ENCODE results near the genes HNRNPA0 and REEP2.

DNA sequence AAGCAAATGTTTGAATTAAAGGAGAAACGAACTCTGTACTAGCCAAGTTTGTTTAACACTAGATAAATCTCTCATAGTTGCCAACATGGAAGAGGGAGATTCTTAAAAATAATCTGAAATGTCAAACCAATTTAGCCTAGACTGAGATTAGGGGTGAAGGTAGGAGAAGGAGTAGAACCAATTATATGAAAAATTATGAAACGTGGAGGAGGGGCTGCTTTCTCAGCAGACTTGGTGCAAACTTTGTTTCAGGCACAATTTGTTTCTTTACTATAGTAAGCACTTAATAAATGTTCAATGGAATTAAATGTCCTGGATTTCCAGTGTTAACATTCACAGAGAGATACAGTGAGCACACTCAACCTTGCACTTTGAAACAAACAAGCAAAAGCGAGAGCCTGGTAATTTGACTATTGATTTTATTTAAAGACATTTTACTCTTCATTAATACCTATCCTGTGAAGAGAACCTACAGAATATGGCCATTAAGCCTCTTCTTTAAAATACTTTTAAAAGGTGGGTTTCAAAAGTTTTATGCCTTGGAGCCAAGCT, 992 bp downstream of the LECT2 start:
- PRO-cap = no peak

DNA sequence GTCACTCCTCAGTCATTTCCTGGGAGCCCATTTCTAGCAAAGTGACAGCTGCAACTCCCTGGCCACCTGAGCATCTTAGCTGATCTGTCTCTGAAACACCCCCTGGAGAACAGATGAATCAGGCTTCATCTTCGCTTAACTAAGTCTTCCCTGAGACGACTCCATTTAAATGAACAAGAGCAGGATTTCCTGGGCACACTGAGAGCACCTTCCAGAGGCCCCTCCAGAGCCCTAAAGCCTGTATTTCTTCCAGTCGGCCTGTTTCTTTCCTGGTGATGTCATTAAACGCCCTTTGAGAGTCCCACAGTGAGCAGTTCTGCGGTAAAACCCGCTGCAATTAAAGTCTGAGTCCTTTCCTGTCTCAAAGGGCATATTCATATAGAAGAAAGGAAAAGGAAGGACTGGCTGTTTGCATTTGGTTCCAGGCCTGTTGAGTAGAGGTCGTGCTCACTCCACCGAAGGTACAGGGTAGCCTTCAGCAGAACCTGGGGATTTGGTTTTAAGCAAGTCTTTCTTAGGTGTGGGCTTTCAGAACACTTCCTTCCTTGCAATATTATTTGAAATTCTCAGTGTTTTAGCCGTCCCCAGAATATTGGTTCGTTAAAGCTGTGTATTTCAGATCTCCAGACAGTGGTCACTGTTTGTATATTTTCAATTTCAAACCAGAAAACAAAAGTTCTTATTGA, 14.1 kb downstream of the TGFBI start:
- PRO-cap = no peak

DNA sequence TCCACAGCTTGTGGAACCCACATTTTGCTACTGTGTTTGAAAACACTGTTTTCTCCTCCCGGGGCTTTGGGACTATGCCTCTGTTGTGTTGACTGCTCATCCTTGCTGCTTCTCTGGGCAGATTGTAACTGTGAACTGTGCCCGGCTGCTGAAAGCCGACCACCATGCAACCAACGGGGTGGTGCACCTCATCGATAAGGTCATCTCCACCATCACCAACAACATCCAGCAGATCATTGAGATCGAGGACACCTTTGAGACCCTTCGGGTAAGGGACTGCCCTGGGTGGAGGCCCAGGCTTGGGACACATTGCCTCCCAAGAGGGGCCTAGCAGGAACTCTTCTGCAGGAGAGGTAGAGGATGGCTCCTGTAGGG, 18.4 kb downstream of the TGFBI start:
- PRO-cap = no peak

GRCh38 chr5:136181187-136181739, 11.7 kb downstream of the SMIM32 start:
- PRO-cap = no peak

DNA sequence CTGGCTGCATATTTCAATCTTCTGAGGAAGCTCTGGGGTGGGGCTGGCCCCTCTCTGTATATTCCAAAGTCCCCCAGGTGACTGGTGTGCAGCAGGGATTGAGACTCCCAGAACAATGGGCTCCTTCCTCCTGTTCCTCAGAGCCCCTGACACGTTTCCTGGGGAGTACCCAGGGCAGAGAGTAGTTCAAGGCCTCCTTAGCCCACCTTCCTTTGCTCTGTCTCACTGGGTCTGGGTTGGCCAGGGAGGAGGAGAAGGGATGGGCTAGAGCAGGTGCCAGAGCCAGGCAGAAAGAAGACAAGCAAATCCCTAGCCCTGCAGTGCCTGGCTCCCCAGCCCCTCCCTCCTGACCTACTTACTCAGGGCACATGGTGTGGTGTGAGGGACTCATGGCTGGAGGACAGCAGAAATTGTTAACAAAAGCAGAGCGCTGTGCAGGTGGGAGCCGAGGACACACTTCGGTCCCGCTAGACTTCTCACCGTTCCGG, 263.6 kb upstream of the TRPC7 start:
- PRO-cap = no peak

GRCh38 chr5:136979058-136979641, 520.0 kb downstream of the SPOCK1 start:
- PRO-cap = no peak

DNA sequence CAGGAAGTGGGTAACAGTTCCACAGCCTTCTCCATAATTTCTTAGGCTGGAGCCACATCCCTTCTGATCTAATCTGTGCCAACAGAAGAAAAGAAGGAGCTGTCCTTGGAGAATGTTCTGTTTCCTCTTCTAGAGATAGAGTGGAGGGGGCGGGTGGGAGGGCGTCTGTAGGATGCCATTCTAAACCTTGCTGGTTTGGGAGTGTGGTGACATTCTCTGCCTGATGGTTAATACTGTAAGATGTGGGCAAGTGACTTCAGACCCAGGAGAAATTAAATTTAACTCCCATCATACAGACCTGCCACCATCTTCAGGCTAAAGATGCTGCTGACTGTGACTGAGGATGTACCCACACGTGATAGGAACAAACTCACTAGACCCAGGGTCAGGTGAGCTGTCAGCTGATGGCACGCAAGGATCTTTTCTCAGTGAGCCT, 437.5 kb downstream of the SPOCK1 start:
- PRO-cap = unidirectional peak, plus-strand start at position 187 of the sequence

DNA sequence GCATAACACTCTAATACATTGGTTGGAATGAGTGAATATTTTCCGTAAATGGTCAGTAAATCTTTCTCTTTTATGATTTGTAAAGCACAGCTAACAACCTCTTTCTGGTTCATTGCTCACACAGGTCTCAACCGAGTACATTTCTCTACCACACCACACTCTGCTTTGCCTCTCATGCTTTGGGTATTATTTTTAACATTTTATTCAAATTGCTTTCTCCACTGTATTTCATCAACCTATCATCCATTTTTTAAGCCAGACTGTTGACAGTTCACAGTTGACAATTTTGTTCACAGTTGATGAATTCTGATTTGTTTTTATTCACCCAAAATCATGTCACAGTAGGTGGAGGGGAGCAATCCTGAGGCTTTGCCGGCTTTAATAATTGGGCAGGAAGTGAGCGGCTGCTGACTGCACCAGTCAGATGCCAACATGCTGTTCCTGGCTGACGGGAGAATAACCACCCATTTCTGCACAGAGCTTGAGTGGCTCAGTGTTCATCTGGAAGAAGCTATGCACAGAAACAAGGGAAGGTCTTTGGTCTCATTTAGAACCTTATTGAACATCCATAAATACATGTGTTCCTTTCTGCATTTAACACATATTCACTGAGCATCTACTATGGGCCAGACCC, 426.5 kb downstream of the SPOCK1 start:
- PRO-cap = no peak

- PRO-cap = no peak
Measured at GRCh38 chr5:137254650-137255271, 244.4 kb downstream of the SPOCK1 start.

DNA sequence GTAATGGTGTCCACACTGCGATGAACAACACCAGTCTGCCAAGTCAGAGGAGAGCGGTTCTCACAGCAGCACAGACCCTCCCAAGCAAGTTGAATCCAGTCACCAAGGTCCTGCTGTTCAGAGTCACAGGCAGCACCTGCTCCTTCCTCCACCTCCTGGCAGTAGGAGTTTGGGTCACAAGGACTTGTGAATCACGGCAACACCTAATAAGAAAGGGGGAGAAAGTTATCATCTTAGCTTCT, 114.0 kb downstream of the KLHL3 start:
- PRO-cap = no peak

GRCh38 chr5:137622166-137622729, 113.6 kb downstream of the KLHL3 start:
- PRO-cap = no peak

- PRO-cap = no peak
Measured at GRCh38 chr5:137750208-137751048, 3.7 kb downstream of the HNRNPA0 start.

DNA sequence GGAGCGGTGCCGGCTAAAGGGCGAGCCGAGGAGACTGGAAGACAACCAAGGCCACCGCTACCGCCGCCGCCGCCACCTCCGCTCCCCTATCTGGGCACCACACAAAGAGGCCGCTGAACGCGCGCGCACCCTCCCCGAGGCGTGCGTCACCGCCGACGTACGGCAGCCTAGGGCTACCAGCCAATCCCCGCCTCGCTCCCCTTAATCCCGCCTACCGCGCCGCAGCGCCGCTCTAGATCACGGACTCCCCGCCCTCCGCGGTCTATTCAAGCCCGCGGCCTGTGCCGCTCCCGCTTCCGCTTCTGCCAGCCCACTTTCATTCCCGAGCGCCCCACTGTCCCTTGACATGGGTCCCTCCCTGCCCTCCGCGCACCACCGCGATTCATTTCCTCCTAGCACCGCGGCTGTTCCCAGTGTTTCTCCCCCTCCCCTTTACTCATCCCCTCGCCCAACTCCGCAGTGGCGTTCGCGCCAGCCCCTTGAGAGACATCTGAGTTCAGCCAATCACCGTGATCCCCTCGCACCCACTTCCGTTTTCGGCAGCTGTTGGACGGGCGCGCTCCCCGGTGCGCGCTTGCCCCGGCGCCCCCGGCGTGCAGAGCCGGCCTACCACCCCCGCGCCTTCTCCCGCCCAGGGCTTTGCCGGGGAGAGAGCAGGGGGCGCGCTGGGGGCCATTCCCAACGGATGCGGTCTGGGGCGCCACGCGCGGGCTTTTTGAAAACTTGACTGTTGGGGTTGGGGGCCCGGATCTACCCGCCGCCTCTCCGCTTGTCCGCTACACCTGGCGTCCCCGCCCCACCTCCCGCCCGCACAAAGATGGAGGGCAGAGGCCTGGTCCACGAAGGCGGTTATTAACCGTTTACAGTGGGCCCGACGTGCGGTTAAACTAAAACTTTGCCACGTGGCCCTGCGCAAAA, at the start of gene HNRNPA0:
Gene HNRNPA0 (minus strand): TSS at position 109 of the 918 bp plus-strand sequence.
- PRO-cap = bidirectional peak, plus-strand start at position 265 of the sequence, minus-strand start at position 103 of the sequence; bidirectional peak, plus-strand start at position 533 of the sequence, minus-strand start at position 434 of the sequence

DNA sequence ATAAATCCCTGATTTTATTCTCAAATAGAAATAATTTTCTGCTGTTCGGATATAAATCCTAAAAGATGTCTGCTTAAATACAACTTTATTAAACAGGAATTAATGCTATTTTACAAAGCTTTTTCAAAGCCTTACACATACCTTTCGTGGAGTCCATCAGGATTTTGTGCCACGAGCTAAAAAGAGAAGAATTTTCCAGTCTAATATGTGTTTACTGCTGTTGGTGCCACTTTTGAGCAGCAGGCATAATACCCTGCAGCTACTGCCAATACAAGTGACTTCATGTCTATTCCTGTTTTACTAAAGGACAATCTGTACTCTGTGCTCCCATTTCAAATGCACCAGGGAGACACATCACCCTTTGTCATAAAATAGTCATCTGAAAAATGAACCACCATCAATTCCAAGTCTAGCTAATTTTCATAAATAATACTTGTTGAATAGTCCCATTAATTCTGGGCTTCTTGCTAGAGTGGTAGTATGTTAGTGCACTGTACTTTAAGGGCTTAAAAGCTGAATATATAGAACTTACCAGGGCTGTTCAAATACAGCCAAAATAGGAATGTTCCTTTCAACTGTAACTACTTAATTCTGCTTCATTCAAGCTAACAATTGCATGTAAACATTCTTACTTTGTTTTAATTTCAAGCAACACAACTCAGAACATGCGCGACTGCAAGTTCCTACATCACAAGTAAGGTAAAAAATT, 8.9 kb upstream of the PKD2L2 start:
- PRO-cap = no peak

DNA sequence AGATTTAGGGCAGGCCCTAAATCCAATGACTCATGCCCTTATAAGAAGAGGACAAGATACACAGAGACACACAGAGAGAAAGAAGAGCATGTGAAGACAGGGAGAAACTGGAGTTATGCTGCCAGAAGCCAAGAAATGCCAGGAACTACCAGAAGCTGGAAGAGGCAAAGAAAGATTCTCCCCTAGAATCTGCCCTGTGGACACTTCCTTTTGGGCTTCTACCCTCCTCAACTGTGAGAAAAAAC, 8.7 kb downstream of the FAM13B start:
- PRO-cap = no peak

DNA sequence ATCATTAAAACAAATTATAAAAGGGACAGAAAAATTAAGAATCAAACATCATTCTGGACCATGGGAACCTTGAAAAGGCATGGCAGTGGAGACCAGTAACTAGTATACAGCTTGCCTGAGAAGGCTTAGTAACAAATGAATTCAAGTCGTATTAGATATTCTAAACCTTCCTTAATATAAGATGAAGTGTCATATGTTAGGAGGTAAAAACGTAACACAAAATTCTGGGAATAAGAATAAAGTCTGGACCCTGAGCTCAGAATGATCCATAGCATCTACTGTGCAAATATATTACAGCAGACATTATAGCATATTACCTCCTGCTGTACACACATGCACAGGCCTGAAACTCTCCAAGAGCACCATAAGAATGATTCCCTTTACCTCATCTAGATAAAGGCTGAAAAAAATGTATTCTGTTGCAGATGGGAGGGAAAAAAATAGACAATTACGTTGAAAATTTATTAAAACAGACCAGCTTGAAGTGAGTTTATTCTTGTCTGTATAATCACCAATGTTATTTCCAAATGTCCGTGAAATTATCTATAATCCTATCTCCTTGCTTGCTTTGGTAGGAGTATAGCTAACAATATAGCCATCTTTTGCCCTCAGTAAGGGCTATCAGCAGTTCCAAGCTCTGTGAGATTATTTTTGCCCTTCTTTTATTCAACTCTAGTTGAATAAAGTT, 8.9 kb downstream of the KIF20A start:
- PRO-cap = no peak

DNA sequence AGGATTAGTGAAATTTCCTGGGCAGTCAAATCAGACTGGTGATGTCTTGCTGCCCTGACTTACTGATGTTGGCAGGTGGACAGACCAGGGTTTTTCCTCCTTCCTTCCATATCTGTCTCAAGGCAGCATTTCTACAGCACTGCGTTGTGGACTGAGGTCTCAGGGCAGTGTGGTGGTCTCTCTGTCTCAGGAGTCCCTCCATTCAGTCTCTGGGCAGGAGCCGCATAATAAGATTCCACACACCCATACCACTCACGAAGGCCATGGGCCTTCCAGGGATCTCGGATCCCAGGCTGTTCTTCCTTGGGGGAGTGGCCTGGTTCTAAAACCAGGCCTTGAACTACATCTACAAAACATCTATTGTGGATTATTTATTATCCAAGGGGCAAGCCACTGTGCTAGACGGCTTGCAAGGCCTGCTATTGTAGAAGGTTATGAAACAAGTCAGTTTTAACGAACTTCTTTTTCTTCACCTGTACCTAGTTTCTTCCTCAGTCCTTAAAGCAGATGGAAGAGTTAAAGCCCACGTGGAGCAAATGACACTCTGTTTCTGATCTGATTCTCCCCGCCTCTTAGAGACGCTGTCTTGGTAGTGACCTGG, 895 bp downstream of the GFRA3 start:
- PRO-cap = no peak

GRCh38 chr5:138348759-138349186, 3.7 kb upstream of the KDM3B start:
- PRO-cap = no peak

GRCh38 chr5:138379153-138380106, 26.9 kb downstream of the KDM3B start:
- PRO-cap = no peak

DNA sequence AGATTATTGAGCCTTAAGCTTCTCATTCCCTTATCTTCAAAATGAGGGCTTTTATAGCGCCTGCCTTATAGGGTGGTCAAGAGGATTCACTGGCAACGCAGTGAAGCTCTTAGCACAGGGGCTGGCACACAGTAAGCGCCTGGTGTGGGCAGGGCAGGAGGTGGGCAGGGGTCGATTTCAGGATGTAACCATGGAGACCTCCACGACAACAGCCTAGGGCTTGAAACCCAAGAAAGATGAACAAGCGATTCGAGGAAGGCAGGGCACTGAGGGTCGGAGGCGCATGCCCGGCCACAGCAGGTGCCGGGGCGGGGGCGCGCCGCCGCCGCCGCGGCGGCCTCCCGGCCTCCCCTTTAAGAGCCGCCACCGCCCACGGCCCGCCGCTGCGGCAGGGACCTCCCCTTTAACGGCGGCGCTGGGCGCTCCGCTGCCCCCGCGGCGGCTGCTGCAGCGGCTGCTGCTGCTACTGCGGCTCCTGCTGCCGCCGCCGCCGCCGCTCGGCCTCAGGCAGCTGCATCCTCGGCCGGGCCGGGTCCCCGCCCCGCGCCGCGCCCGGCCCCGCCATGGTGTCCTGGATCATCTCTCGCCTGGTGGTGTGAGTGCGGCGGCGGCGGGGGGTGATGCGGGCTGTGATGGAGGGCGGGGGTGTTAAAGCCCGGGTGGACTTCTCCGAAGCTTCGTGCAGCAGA, at the start of gene REEP2:
Gene REEP2 (plus strand): TSS at position 412 of the 689 bp plus-strand sequence.
- PRO-cap = unidirectional peak, plus-strand start at position 246 of the sequence